GM19239 (cell line): Measurements from ENCODE around the gene PUS7L.

GRCh38 chr12:40819453-40819924 lies 127.2 kb downstream of the CNTN1 start:
- RRBS, result no CpG with 5 or more reads among the region's 9 CpGs

DNA sequence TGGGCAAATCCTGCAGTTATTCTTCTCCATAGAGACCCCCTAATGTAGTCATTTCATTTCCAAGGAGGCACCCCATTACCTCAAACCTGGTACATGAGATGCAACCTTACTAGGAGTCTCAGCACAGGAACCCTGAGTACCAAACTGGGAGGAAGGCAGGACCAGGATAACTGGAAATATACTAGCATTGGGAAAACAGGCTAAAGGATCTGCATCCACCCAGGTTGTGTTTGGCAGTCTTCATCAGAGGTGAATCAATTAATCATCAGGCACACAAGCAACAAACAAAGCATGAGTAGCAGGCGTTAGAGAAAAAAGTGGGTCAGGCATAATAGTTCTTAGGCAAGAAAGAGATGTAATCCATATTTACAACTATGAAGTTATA lies 103.7 kb downstream of the PDZRN4 start:
- RRBS, result no CpG with 5 or more reads among the region's 1 CpG

- RRBS, result no CpG with 5 or more reads among the region's 18 CpGs
These were observed 384.5 kb downstream of the PDZRN4 start for GRCh38 chr12:41572191-41573489.

DNA sequence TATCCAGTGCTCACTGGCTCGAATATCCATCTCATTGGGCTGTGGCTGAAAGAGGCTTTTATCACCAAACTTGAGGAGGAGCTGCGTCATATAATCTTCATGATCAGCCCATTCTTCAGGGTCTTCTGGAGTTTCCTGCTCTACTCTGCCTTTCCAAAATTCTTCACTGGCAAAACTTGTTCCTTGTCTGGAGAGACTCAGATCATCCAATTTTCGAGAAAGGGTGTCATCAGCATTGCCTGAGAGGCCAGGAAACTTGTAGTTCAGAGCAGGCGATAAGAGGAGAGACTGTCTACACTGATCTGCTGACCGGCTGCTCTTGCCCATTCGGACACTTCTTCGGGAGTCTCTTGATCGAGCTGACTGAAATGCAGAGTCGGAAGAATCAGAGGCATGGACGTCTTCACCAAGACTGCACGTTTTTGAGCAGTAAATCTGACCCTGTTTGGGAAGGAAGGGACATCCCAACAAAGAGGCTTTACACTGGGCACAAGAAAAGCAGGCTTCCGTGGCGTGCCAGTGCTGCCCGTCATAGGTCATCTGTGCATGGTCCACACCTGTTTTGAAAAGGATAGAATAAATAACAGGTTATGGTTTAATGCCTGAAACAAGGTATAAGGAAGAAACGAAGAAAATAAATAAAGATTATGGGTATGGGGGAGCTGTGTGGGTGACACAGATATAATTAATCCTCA lies 124.7 kb downstream of the PRICKLE1 start:
- RRBS, result no CpG with 5 or more reads among the region's 15 CpGs

DNA sequence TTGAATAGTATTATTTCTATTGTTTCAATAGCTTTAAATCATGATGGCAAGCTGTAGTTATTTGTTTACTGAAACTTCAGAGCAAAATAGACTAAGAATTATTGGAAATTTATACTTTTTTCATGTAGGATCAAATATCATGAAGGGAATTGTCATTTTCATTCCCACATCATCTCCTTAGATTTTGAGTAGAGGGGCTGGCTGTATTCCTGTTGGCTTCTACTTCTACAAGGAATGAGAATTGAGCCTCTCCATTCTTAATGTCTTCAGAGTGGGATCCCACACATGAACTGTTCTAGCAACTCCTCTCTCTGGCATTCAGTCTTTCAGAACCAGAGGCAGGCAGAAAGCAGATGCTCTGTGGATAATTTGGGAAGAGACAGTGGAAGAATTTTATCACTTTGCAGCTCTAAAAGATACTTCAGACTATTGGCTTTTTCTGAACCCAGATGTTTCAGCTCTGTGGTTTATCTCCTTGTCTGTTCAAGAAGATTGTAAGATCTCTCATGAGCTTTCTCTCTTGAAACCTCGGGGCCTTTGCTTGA lies 106.7 kb upstream of the PRICKLE1 start:
- RRBS, result no CpG with 5 or more reads among the region's 1 CpG

GRCh38 chr12:42985550-42985867 lies 396.0 kb upstream of the PRICKLE1 start:
- RRBS, result no CpG with 5 or more reads among the region's 1 CpG

GRCh38 chr12:43291029-43291572 lies 260.9 kb downstream of the ADAMTS20 start:
- RRBS, result no CpG with 5 or more reads among the region's 6 CpGs

DNA sequence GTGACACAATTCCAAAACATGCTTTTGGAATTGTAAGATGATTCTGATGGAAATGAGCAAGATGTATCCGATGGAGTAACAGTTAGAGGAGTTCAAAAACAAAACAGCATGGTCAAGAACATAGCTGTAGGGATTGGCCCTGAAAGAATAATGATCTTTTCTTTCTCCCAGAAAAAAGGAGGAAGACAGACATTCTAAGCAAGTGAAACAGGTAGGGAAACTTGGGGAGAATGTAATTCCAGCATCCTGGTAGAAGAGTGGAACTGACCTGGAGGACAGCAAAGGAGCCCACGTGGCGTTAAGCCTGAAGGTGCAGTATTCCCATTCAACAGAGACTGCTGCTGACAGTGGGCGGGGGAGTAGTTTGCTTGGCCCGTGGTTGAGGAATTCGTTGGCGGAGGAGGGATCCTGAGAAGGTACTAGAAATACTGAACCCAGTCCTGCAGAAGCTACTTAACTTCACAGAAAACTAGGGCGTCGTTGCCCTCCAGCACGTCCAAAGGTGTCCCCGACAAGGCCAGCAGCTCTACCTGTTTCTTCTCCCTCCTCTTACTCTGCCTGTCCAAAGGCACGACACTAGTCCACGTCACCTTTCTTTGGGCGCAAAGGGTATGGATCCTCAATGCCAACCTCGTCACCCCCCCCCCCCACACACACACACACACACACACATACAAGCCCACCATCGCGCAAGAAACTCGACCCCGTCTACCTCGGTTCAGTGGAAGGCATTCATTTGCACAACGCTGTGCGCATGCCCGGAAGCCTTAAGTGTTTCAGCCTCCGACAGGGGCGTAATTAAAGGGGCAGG lies at the start of gene PUS7L:
Gene PUS7L (minus strand): TSS at position 773 of the 811 bp plus-strand sequence.
- RRBS, result no CpG with 5 or more reads among the region's 25 CpGs

DNA sequence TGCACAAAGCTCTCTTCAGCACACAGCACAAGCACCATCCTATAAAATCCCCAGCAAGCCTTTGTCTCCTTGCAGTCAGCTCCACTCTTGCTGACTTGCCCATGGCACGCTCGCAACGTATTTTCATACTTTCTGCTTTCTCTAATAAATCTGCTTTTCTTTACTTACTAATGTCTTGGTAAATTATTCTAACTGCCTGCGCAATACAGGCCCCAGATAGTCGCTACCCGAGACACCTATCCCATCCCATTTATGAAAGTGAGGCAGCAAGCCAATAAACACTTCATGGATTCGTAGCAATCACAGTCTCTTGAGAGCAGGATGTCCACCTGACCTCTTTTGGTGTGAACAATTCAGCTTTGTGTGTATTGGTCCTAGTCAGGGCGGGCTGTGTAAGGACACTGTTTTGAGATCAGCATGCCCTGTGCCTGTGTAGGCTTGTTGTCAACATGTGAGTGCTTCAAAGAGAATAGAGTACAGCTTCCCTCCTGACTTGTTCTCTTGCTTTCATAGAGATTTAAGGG lies 49.0 kb downstream of the TMEM117 start:
- RRBS, result no CpG with 5 or more reads among the region's 8 CpGs

GRCh38 chr12:43975841-43976384 lies 140.0 kb downstream of the TMEM117 start:
- RRBS, result no CpG with 5 or more reads among the region's 2 CpGs

DNA sequence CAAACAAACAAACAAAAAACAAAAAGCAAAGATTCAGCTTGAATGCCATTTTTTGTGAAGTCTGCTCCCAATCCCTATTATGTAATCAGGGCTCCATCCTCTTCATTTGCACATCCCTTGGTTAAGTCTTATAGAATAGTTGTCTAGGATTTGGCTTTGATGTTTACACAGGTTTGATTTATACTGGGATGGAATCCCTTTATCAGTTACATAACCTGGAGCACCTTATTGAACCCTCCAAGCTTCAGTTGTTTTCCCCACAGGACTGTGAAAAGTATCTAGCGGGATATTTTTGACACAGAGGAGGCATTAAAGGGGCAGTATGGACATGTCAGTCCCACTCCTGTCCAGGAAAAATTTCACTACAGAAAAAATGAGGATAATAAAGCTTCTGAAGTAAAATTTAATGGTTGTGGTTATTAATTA lies 416.6 kb downstream of the TMEM117 start:
- RRBS, result no CpG with 5 or more reads among the region's 1 CpG

GRCh38 chr12:44835437-44836432 lies 40.4 kb downstream of the NELL2 start:
- RRBS, result no CpG with 5 or more reads among the region's 9 CpGs

GRCh38 chr12:44950813-44951417 lies 74.8 kb upstream of the NELL2 start:
- RRBS, result no CpG with 5 or more reads among the region's 30 CpGs

DNA sequence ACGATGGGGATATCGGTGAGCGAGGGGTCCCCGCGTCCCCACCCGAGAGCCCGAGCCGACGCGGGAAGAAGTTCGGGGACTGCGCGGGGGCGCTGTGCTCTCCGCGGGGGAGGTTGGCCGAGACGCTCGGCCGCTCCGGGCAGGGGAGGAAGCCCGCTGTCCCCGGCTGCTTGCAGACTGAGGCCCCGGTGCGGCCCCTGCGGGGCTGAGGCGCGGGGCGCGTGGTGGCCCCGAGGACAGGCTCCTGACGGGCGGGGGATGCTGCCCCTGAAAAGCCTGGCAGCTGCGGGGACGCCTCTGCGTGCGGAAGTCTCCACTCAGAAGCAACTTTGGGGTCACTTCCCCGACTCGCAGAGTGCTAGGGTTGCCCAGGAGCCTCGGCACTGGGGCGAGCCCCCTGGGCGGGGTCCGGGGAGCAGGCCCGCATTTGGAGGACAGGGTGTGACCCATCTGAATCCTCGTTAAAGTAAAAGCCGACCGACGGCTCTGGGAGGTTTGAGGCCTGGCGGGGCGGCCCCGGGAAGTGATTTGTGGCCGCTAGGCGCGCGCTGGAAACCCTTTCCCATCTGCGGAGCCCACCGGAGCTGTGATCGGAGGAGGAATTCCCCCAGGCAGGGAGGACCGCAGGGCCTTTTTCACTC lies 602 bp downstream of the ANO6 start:
- RRBS, result 3% methylated on average over 11 of the region's 59 CpGs

DNA sequence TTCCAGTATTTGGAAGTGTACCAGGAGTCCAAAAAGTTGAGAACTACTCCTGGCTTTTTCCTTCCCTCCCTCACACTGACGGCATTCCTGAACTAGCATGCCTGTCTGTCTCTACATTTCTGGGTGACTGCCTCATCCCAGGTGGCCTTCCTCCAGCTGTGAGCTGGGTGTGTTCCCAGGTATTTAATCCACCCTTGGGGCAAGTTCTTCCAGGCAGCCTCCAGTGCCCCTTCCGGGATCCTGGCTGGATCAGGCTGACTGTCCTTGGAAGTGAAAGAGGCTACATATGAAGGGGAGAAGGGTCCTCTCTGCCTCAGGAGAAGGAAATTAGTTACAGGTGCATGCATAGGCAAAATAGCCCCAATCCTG lies 19.8 kb downstream of the ANO6 start:
- RRBS, result no CpG with 5 or more reads among the region's 2 CpGs

DNA sequence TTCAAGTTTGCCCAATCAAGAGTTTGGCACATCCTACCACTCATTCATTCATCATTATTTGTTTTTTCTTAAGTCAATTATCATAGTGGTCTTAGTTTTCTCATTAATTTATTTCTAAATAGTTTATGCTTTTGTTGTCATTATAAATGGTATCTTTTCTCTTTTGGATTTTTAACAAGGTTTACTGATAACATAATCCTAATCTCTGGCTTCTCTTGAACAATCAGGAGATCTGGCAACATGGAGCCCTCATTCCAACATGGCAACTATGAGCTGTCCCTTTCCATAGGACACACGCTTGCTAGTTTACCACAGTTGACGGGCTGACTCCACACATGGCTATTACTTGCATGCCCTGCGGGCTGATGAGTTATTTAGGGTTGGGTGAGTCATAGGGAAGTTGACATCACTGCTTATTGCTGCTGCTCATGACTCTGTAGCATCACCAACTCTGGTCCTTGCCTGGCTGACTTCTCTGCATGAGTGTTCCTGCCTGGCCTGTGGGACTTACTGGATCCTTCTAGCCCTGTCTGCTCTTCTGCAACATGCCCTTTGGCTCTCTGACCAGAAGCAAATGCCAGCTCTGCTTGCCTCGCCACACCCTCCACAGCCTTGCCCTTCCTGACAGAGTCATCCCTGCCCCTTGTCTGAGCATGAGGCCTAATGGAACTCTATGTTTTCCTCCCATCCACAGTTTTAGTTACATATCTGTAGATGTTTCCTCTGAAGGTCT lies 199.4 kb downstream of the ANO6 start:
- RRBS, result no CpG with 5 or more reads among the region's 4 CpGs

GRCh38 chr12:45586914-45587464 lies 142.5 kb upstream of the ARID2 start:
- RRBS, result no CpG with 5 or more reads among the region's 2 CpGs

GRCh38 chr12:45941400-45942039 lies 48.9 kb downstream of the SCAF11 start:
- RRBS, result no CpG with 5 or more reads among the region's 3 CpGs

- RRBS, result no CpG with 5 or more reads among the region's 3 CpGs
These were observed 2.1 kb downstream of the SCAF11 start for GRCh38 chr12:45988268-45988656.

- RRBS, result no CpG with 5 or more reads among the region's 1 CpG
These were observed 2.4 kb upstream of the SCAF11 start for GRCh38 chr12:45992725-45993202.